ENCODE data around the genes UBXN11, CRYBG2, HMGN2 and WASF2.

- PRO-cap, result no peak
- RAMPAGE, long total RNA, 4 experiments, result no peak in any of the 4 experiments
Observed at GRCh38 chr1:25831840-25832424, 12.2 kb downstream of the MTFR1L start.

DNA sequence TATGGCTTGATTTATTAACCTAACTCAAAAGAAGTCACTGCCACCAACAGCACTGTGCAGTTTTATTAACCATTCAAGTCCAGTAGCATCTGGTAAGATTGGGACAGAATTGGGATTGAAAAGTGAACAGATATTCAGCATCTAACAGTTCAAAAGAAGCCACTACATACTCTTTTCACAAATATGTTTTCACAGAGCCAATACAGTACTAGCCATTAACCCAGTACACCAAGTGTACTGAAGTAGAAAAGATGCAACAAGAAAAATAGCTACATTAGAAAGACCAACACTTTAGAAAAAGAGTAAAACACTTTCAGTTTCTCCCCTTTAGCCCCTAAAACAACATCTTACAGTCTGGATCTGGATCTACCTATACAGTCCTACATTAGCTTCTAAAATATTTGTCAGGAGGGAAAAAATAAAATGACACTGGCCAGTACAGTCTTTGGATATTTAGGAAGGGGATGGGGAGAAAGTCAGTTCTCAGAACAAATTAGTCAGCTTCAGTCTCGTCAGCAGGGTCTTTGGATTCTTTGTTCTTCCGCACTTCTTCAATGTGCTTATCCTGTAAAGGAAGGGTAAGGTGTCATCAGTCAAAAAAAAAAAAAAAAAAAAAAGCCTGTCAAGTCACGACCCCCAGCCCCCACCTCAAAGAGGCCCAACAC, 5.6 kb downstream of the STMN1 start:
- PRO-cap, result no peak
- RAMPAGE, long total RNA, 4 experiments, result no peak in any of the 4 experiments

- PRO-cap, result no peak
- RAMPAGE, long total RNA, 4 experiments, result no peak in any of the 4 experiments
Observed at GRCh38 chr1:26075336-26076402, 8.2 kb upstream of the TRIM63 start.

DNA sequence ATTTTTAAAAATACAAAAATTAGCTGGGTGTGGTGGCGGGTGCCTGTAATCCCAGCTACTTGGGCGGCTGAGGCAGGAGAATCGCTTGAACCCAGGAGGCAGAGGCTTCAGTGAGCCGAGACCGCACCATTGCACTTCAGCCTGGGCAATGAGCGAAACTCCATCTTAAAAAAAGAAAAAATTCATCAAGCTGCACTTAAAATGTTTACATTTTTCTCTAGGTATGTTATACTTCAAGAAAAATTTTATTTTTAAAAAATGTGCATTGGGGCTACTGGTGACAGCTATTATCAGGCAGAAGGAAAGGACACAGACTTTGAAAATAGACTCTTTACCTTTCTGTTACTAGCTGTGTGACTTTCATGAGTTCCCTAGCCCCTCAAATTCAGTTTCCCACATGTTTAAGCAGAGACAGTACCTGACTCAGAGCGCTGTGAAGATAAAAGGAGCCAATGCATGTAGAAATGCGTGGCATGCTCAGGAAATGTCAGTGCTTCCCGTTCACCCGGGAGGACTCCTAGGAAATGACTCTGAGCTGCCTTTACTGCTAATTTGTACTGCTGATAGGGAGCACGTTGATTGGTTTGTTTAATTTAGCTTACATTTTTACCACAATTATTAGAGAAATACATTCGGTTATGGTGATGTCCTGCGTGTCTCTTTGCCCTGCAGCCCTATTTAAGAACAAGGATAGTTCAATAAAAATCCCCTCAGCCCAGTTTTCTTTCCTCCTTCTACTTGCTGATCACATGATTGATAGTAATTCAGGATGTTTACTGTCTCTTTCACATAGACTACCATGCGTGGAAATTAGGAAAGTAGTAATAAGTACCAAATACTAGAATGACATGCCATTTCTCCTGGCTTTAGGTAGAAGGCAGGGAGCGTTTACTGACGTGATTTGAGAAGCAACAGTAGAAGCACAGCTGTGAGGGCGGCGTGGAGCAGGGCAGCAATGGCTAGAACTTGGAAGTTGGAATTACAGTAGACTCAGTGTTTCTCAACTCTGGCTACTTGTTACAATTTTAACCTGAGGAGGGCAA, 15.7 kb downstream of the PDIK1L start:
- PRO-cap, result no peak
- RAMPAGE, long total RNA, 4 experiments, result no peak in any of the 4 experiments

- PRO-cap, result no peak
- RAMPAGE, long total RNA, 4 experiments, result no peak in any of the 4 experiments
Observed at GRCh38 chr1:26284315-26285408, 4.8 kb downstream of the SH3BGRL3 start.

GRCh38 chr1:26288985-26290214, 9.5 kb downstream of the SH3BGRL3 start:
- PRO-cap, result no peak
- RAMPAGE, long total RNA, 4 experiments, result no peak in any of the 4 experiments

- PRO-cap, result no peak
- RAMPAGE, long total RNA, 4 experiments, result start-site peak on the minus strand in 2 of 4 experiments, at chr1:26306616-26306658 at its widest, 90 to 100 reads per replicate
Observed at GRCh38 chr1:26306503-26307405, at the start of gene UBXN11. TSS of gene UBXN11 (minus strand) at chr1:26306636.

DNA sequence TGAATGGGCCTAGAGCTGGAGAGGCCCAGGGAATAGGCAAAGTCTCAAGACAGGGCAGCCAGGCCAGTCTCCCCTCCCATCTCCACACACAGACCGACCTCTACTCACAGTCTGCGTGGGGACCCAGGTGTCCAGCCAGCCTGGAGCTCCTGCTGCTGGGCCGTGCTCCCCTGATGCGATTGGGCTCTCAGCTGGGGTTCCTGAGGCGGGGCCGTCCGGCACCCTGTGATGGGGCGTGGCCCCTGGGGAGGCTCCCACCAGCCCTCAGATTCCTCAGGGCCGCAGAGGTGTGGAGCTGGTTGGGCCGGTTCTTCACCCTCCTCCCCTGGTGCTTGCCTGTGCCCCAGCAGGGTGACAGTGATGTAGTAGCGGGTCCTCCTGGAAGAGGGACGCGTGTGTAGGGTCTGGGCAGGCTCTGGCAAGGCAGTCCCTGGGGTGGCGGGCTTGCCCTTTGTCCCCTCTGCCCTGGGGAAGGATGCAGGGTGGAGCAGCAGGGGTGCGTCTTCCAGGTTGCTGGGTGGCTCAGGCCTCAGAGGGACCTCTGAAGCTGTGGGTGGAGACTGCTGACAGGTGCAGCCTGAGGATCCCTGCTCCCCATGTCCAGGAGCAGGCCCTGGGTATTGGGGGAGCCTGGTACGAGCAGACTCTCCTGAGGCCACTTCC, at the start of gene CRYBG2:
TSS of gene CRYBG2 (minus strand) at position 193 of the 663 bp plus-strand sequence.
- PRO-cap, result bidirectional peak, plus-strand start at position 349 of the sequence, minus-strand start at position 193 of the sequence
- RAMPAGE, long total RNA, 4 experiments, result start-site peak on the minus strand in 3 of 4 experiments, centred at positions 167 to 188 of the sequence, 273 to 464 reads per replicate

DNA sequence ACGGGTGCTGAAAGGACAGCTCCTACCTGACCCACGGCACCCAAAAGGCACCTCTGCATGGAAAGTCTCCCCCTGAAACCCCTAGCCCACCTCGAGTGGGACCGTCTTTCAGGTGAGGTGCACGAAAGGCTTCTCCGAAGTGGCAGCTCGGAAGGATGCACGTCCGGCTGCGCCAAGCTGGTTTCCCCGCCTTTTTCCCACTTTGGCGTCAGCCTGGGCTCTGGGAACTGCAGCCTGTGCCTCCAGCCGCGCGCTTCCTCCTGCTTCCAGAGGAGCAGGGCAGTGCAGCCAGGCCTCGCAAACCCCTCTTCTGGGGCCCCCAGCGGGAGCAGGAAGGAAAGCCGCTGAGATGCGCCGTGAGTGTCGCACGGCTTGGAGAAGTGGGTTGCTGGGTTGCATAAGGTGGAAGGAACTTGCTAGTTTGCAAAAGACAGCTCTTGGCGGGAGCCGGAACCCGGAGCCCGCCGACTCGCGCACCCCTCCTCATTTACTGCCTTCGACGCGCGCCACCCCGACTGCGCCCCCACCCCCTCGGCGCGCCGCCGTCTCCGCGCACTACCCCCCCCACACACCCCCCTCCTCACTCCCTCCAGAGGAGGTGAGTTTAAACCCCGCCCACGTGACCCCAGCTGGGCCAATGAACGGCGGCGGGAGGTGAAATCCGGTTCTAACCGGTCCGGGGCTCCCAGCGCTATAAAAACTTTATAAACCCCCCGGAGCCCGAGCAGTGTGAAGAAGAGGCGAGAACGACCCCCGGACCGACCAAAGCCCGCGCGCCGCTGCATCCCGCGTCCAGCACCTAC, at the start of gene HMGN2:
TSS of gene HMGN2 (plus strand) at position 657 of the 803 bp plus-strand sequence.
- PRO-cap, result bidirectional peak, plus-strand start at position 637 of the sequence, minus-strand start at position 557 of the sequence
- RAMPAGE, long total RNA, 4 experiments, result start-site peak on the plus strand in 3 of 4 experiments, centred at positions 690 to 701 of the sequence, 226 to 697 reads per replicate

- PRO-cap, result no peak
- RAMPAGE, long total RNA, 4 experiments, result no peak in any of the 4 experiments
Observed at GRCh38 chr1:26476860-26477841, 4.9 kb downstream of the HMGN2 start.

DNA sequence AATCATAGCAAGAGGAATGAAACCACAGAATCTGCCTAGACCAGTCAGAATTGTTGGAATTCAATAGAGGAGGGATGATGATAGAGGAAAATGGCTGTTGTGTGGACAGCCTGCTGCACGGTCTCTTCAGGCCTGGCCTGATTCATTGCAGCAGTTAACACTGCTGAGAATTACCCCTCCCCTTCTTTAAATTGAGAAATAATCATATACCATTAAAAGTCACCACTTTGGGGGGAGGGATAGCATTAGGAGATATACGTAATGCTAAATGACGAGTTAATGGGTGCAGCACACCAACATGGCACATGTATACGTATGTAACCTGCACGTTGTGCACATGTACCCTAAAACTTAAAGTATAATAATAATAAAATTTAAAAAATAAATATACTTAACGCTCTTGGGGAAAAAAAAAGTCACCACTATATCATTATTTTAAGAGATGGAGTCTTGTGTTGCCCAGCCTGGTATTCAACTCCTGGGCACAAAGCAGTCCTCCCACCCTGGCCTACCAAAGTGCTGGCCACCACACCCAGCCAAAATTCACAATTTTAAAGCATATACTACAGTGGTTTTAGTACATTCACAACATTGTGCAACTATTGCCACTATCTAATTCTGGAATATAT, 5.7 kb downstream of the HMGN2 start:
- PRO-cap, result no peak
- RAMPAGE, long total RNA, 4 experiments, result no peak in any of the 4 experiments

- PRO-cap, result bidirectional peak, plus-strand start at chr1:26695742, minus-strand start at chr1:26695689
- RAMPAGE, long total RNA, 4 experiments, result no peak in any of the 4 experiments
Observed at GRCh38 chr1:26695346-26695842, 421 bp upstream of the ARID1A start.

DNA sequence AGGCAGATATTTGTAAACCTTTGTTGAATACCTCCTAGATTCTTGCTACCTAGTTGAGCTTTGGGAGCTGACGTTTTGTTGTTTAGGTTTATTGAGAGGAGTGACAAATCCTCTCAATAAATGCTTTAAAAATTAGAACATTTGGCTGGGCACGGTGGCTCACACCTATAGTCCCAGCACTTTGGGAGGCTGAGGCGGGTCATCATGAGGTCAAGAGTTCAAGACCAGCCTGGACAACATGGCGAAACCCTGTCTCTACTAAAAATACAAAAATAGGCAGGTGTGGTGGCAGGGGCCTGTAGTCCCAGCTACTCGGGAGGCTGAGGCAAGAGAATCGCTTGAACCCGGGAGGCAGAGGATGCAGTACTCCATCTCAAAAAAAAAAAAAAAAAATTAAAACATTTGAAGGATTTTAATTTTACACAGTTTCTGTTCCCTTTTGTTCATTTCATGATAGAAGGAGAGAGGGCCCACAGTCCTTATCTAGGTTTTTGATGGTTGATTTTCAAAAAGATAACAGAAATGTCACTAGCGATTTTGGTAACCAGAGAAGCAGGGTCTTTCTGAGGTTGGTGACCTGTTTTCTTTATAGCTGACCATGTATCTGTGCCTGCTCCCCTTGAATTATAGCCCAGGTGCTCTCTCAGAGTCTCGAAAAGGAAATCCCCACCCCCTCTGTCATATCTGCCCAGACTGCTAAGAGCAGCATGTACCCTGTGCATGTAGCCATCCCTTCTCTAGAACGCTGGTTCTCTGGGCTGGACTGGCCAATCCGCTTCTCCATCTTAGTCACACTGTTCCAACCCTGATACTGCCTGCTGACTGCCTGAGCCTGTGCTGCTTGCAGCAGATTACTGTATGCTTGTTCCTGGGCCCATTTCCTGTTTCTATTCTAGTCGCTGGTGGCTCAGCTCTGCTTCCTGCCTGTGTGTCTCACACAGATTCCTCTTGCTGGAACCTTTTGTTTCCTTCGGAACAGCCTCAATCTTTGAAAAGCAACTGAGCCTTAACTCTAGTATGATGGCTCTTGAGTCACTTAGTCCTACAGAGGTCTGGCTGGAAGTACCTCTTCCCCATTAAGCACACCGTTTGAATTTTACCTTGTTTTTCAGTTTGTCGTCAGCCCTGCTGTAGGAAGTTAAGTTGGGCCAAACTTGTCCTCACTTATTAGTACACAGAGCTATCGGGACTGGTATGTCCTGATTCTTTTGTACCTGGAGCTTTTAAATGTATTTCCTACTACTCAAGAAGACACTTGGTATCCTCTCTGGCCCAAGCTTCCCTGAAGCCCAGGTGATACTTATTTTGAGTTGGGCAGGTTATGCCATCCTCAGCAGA, 43.9 kb upstream of the PIGV start:
- PRO-cap, result no peak
- RAMPAGE, long total RNA, 4 experiments, result start-site peak on the plus strand in 1 of 4 experiments, centred at position 1,005 of the sequence, 21 reads per replicate

- PRO-cap, result no peak
- RAMPAGE, long total RNA, 4 experiments, result no peak in any of the 4 experiments
Observed at GRCh38 chr1:26800605-26800816, 12.8 kb downstream of the PIGV start.

DNA sequence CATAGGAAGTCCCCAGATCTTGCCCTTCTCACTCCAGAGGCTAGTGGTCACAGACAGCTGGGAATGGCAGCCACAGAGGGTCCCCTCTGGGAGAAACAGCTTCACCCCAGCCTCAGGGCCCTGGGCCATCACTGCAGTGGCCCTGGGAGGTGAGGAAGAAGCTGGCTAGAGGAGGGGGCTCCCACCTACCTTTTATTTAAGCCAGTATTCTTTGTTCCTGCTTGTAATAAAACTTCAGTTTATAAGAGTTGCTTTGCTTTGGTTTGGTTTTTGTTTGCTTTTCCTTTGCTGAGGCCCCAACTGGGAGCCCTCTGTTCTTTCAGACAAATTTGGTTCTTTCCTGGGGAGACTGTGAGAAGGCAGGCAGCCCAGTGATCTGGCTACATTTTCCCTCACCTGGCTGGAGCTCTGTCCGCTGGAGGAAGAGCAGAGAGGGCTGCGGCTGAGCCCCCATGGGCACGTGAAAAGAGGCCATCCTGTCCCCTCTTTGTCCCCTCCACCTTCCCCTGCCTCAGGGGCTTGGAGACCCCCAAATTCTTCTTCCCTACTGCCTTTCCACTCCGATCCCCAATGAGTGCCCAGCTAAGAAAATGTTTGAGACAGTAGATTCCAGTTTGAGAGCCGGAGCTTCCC, 7.4 kb upstream of the SFN start:
- PRO-cap, result no peak
- RAMPAGE, long total RNA, 4 experiments, result no peak in any of the 4 experiments

DNA sequence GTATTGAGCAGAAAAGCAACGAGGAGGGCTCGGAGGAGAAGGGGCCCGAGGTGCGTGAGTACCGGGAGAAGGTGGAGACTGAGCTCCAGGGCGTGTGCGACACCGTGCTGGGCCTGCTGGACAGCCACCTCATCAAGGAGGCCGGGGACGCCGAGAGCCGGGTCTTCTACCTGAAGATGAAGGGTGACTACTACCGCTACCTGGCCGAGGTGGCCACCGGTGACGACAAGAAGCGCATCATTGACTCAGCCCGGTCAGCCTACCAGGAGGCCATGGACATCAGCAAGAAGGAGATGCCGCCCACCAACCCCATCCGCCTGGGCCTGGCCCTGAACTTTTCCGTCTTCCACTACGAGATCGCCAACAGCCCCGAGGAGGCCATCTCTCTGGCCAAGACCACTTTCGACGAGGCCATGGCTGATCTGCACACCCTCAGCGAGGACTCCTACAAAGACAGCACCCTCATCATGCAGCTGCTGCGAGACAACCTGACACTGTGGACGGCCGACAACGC, 511 bp downstream of the SFN start:
- PRO-cap, result no peak
- RAMPAGE, long total RNA, 4 experiments, result start-site peak on the plus strand in 4 of 4 experiments, centred at positions 144 to 368 of the sequence, 219 to 381 reads per replicate; start-site peak on the minus strand in 1 of 4 experiments, centred at positions 55 to 279 of the sequence, 6 to 14 reads per replicate

DNA sequence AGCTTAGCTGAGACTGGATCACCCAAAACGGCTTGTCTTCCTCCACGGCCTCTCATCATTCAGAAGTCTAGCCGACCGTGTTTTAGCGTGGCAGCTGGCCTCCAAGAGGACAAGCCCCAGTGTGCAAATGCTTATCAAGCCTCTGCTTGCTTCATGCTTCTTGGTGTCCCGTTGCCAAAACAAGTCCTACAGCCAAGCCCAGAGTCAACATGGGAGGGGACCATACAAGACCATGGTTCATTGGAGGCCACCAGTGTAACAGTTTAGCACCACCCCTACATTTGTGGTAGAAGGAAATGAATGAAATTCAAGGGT, 10.6 kb upstream of the KDF1 start:
- PRO-cap, result no peak
- RAMPAGE, long total RNA, 4 experiments, result no peak in any of the 4 experiments

GRCh38 chr1:27360977-27361425, 5.8 kb downstream of the MAP3K6 start:
- PRO-cap, result no peak
- RAMPAGE, long total RNA, 4 experiments, result no peak in any of the 4 experiments

DNA sequence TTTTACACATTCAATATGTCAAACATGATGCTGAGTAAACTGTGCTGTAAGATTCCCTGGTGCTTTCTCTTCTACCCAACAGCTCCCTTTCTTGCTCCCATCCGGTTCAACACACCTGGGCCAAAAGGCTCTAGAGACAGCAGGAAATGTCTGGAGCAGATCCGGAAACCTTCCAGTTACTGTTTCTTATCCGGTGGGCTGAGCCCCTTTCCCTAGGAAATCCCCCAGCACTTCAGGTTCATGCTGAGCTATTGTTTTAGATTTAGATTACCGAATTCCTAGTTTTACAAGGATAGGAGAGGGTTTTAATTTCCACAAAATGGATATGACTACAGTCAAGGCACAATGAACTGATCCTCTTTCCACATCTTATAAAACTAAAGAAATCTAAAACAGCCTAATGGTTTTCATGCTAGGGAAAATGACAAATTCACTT, 37.5 kb downstream of the GPR3 start:
- PRO-cap, result no peak
- RAMPAGE, long total RNA, 4 experiments, result no peak in any of the 4 experiments

DNA sequence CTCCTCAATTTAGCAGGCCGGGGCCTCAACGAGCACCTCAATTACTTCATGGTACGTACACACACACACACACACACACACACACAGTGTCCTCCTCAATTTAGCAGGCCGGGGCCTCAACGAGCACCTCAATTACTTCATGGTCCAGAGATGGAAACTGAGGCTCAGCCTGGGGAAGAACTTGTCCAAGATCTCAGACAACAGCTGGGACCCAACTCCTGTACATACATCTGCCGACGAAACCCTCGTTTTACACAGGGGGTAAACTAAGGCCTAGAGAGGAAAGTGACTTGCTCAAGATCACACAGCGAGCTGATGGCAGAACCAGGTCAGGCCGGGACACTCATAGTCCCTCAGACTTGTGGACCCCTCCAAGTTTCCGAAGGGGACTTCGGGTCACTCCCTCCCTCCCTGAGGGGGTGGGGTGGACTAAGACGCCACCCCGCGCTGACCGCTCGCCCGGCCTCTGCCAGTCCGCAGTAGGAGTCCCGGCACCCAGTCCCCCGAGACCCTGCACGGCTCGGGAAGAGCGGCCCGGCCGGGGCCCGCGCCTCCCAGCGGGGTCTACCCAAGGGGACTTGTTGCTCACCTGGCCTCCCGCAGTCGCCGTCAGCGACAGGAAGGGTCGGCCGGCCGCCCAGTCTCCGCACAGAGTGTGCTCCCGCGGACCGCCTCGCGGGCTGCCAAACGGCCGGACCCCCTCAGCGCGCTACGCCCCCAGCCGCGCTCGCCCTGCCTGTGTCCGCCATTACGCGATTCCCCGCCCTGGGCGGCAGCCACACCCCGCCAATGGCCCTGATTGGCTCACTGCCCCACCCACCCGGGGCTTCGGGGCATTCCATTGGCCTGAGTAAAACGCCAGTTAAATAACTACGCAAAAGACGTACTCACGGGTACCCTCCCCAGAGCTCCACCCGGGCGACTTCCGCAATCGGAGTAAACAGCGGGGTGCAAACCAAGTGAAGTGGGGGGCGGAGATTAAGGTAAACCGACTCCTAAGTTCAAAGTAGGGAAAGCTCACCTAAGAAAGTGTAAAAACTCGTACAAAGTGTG, at the start of gene WASF2:
TSS of gene WASF2 (minus strand) at position 771 of the 1,053 bp plus-strand sequence.
- PRO-cap, result unidirectional peak, minus-strand start at position 750 of the sequence
- RAMPAGE, long total RNA, 4 experiments, result start-site peak on the minus strand in 4 of 4 experiments, centred at positions 704 to 726 of the sequence, 201 to 751 reads per replicate

All from suprapubic skin (tissue), 4 donors.